Anterior vena cava (tissue), 1 donor: ENCODE data around the gene TYRP1.

DNA sequence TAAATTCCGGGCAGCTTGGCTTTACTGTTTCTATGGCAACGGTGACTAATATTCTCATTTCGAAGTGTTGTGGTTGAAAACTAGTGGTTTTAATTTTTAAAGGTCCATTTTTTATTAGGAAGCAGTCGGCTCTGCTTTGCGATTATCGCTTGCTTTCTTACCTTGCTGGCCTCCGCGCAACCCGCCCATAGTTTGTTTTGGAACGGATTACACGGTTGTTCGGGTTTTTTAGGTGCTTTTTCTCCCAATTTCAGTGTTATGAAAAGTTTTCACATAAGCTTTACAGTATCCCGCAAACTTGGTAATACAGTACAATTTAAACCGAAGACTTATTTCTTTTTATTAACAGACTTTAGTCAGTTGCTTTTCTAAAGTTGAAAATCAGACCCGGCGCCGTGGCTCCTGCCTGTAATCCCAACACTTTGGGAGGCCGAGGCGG, 1.5 kb downstream of the KDM4C start:
- PRO-cap, result no peak

GRCh38 chr9:6986072-6986661, 228.4 kb downstream of the KDM4C start:
- PRO-cap, result no peak

- PRO-cap, result no peak
Observed at GRCh38 chr9:7053945-7054452, 296.2 kb downstream of the KDM4C start.

- PRO-cap, result no peak
Observed at GRCh38 chr9:7147618-7148238, 390.0 kb downstream of the KDM4C start.

- PRO-cap, result no peak
Observed at GRCh38 chr9:11901072-11901316, 792.2 kb upstream of the TYRP1 start.

- PRO-cap, result no peak
Observed at GRCh38 chr9:12693154-12693920, at the start of gene TYRP1. TYRP1 (plus strand) TSS chr9:12693385.

GRCh38 chr9:12818237-12819189, 43.7 kb downstream of the LURAP1L start:
- PRO-cap, result no peak

DNA sequence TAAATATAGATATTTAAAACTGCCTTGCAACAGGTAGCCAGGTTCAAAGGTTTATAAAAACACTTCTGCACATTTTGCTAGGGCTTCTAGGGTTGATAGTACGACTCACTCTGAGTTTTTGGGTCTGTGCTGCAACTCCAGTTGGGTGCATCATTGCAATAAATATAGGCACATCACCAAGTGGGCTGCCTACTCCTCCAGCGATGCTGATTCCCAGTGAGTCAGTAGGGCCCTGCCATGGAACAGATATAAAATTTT, 167.6 kb downstream of the MPDZ start:
- PRO-cap, result no peak

- PRO-cap, result no peak
Observed at GRCh38 chr9:13209704-13209984, 69.8 kb downstream of the MPDZ start.

- PRO-cap, result no peak
Observed at GRCh38 chr9:13527594-13527970, 248.1 kb upstream of the MPDZ start.

DNA sequence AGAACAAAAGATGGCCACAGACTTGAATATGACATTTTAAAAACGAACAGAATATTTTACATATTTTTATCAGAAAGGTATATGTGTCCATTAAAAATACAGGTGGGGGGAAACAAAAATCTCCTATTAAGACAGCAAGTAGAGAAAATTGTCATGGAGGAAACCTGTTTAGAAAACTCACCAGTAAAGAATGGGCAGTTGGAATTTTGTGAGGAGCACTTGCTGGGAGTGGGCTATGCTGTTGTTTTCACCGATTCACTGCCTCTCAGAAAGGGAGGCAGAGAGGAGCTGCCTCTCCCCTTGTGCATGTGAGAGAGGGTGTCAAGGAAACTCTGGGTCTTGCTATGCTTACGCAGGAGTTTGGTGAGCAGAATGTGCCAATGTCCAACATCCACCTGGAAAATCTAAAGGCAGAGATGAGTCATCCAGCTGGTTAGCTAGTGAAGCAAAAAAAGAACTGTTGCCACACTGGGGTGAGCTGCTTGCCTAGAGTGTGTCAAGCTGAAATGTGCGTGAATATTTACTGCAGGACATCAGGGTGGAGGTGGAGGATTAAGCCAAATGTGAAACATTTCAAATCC, 449.5 kb upstream of the MPDZ start:
- PRO-cap, result no peak

DNA sequence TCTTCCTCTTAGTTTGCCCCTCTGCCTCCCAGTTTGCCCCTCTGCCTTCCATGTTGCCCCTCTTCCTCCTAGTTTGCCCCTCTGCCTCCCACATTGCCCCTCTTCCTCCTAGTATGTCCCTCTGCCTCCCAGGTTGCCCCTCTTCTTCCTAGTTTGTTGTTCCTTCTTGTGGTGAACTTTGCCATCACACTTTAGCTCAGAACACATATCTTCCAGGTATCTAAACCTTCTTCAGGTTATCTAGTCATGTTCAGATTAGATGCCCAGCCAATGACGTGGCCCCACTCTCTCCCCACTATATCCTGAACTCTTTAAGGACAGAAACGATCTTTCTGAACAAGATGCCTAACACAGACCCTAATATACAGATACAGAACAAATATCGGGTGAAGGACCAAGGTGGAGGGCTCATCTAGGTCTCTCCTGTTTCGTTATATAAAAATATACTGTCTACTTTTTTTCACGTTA, 190.2 kb downstream of the NFIB start:
- PRO-cap, result no peak

DNA sequence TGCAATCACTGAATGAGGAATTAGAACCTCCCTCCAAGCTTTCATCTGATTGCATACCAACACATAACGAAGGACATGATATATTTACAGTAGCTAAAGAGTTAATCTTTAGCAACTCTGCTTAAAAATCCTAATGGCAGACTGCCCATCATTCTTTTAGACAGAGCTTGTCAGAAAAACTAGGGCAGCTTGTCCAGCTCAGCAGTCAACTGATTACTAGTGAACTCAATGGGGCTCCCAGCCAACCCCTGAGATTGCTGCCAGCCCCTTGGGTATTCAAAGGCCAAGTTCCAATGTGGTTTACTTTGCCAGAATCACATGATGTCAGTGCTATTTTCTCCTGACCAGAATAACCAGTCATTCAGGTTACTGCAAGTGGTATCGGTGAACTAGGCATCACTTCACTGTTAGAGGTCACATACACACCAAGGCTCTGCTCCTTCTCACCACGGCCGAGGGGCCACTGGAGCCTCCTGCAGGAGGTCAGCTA, 62.7 kb downstream of the NFIB start:
- PRO-cap, result no peak

DNA sequence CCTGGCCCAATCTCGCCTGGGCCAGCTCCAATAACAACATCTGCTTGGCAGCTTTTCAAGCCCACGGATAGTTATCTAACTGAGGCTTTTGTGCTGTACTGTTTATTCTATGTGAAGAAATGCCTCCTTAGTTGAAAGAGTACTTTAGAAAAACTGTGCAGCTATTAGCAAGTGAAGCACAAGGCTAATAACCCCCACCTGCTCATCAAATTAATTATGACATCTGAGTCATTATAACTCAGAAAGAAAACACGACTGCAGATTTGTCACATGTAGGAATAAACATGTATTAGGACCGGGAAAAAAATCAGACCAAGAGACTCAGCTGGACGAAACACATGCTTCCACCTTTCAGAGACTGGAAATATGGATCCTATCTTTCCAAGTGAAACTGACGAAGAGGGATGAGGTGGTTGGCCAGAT, 42.7 kb downstream of the NFIB start:
- PRO-cap, result unidirectional peak, plus-strand start at position 310 of the sequence

- PRO-cap, result no peak
Observed at GRCh38 chr9:14308587-14309159, 5.3 kb downstream of the NFIB start.

GRCh38 chr9:14537438-14537713, 155.9 kb downstream of the ZDHHC21 start:
- PRO-cap, result no peak

DNA sequence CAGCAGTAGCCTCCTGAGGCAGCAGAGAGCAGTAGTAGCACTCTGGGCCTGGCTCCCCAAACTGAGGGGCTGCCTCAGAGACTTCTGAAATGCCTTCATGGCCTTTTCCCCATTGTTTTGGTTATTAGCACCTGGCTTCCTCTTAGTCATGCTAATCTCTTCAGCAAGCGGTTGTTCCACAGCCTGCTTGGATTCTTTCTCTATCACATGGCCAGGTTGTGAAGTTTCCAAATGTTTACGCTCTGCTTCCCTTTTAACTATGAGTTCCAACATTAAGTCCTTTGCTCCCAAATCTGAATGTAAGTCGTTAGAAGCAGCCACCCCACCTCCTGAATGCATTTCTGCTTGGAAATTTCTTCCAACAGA, 145.9 kb downstream of the ZDHHC21 start:
- PRO-cap, result no peak

- PRO-cap, result no peak
Observed at GRCh38 chr9:14868751-14869211, 41.4 kb downstream of the FREM1 start.

- PRO-cap, result no peak
Observed at GRCh38 chr9:15305648-15306797, 993 bp downstream of the TTC39B start.

DNA sequence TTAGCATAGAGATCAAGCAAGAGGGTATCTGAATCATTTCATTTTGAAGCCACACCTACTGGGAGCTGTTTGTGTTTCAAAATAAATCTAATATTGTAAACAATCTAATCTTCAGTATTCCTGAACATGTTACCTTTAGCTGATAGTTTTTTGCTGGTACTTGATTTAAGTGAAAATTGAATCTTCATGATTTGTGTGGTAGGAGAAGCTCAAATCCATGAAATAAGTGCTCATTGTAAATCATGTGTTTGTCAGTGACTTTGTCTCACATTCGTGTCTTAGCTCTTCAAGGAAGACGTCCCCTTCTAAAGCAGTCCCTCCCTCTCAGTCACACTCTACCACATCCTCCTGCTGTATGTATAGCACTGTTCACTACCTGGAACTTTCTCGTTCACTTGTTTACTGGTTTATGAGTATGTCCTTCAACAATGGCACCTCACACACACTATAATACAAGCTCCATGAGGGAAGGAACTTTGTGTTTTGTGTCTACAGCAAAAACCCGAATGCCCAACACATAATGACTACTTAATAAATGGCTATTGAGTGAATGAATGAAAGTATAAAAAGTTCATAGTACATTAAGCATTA, 3.4 kb upstream of the TTC39B start:
- PRO-cap, result unidirectional peak, minus-strand start at position 330 of the sequence